MCF 10A (cell line): ENCODE data around the gene EXOSC5.

DNA sequence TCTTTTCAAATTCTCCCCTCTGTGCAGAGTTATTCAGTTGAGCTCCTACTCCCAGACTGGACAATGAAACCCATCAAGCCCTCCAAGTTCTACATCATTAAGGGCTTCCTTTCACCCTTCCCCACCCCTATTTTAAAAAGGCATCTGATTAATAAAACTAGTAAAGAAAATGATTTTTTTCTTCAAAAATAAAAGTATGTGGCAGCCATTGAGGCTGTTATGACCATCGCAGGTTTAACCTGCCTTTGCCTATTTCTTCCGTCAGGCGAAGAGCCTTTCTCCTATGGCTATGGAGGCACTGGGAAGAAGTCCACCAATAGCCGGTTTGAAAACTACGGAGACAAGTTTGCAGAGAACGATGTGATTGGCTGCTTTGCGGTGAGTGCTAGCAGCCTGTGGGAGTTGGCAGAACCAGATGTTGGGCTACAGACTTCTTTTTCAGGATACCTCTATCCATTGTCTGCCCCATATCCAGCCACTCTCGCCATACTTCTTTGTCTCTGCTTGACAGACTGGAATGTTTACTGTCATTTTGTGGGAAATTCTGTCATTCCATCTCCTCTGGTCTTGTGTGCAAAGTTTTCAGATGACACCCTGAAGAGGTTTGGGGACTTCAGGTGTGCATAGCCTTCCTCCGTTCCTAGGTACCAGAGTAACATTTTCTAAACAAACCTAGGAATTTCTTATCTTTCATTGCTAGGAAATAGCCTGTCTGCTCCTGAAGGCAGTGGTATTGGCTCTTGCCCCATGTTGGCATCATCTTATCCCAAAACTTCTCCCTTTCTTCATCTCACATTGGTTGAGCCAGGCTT is 16.9 kb downstream of the HNRNPUL1 start:
- PRO-cap, result no peak
- RRBS, result no CpG with 5 or more reads among the region's 9 CpGs

DNA sequence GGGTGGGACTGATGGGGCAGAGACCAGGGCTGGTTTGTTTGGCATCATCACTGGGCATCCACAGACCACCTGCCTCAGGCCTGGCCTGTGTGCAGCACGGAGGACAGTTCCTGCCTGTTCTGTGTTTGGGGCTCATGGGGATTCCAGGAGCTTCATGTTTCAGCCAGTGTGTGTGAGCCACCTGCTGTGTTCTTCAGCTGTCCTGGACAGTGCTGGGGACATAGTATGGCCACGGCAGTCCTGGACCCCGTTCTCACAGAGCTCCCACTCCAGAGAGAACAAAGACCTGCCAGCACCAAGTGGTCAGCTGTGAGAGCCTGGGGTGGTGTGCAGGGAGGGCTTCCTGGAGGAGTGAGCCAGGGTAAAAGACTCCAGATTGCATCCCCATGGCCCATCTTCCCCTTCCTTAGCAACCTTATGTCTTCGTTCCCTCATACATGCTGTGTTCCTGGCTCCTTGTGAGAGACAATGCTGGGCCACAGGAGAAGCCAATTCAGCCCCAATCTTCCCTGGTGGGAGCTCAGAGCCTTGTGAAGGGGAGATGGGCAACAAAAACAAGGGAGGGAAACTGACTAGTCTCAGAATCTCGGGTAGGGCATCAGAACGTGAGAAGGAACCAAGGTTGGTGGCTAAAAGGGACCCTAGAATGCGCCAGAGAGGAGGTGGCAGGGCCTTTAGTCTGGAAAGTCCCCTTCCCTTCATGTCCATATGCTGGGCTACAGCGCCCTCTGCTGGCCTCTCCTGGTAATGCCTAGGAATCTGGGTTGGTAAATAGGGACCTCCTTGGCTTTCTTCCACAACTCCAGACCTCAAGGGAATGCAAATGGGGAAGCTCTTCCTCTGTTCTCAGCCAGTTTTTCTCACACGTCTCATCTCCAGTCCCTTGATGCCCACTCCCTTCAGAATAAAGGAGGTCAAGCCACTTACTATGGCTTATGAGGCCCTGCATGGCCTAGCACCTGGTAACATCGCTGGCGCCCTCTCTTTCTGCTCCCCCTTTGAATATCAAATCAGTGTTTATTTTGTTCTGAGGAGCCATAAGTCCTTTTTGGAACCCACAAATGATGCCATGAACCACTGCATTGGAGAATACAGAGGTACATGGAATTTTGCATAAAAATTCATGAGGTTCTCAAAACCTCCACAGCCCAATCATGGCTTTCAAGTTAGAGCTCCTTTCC is 1.6 kb upstream of the CCDC97 start:
- PRO-cap, result bidirectional peak, plus-strand start at position 505 of the sequence, minus-strand start at position 261 of the sequence
- RRBS, result no CpG with 5 or more reads among the region's 11 CpGs

DNA sequence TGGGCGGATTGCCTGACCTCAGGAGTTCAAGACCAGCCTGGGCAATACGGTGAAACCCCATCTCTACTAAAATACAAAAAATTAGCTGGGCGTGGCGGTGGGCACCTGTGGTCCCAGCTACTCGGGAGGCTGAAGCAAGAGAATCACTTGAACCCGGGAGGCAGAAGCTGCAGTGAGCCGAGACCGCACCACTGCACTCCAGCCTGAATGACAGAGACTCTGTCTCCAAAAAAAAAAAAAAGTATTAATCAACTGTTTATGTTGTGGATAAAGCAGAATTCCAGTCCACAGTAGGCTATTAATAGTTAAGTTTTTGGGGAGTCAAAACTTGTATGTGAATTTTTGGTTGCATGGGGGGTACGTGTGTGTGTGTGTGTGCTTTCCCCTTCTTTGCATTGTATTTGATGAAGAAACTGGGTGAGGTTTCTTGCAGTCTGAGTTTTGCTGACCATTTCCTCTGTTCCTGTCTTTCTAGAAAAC is 15.1 kb downstream of the TGFB1 start:
- PRO-cap, result no peak
- RRBS, result no CpG with 5 or more reads among the region's 9 CpGs

DNA sequence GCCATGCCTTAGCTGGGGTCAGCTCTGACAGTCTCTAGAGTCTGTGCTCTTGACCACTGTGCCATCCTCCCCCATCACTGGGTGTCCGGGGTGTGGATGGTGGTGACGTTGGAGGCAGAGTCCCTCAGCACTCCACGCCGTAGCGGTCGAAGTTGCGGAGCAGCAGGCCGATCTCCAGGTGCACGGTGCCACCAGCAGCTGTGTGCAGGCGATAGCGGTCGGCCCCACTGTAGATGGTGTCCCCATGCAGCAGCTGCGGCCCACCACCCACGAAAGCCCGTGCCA is 796 bp upstream of the TGFB1 start:
- PRO-cap, result no peak
- RRBS, result no CpG with 5 or more reads among the region's 15 CpGs

GRCh38 chr19:41374045-41374572 is 2.2 kb upstream of the TMEM91 start:
- PRO-cap, result no peak
- RRBS, result 2% methylated on average over 4 of the region's 12 CpGs

GRCh38 chr19:41397022-41398068 is at the start of gene EXOSC5:
Gene EXOSC5, minus strand, starts transcription at chr19:41397359.
- PRO-cap, result bidirectional peak, plus-strand start at chr19:41397818, minus-strand start at chr19:41397356
- RRBS, result no CpG with 5 or more reads among the region's 53 CpGs

- PRO-cap, result no peak
- RRBS, result no CpG with 5 or more reads among the region's 6 CpGs
Observed at GRCh38 chr19:41432453-41432721, 5.2 kb upstream of the B3GNT8 start.

GRCh38 chr19:41449394-41449940 is 6.5 kb downstream of the ERICH4 start:
- PRO-cap, result no peak
- RRBS, result no CpG with 5 or more reads among the region's 9 CpGs

DNA sequence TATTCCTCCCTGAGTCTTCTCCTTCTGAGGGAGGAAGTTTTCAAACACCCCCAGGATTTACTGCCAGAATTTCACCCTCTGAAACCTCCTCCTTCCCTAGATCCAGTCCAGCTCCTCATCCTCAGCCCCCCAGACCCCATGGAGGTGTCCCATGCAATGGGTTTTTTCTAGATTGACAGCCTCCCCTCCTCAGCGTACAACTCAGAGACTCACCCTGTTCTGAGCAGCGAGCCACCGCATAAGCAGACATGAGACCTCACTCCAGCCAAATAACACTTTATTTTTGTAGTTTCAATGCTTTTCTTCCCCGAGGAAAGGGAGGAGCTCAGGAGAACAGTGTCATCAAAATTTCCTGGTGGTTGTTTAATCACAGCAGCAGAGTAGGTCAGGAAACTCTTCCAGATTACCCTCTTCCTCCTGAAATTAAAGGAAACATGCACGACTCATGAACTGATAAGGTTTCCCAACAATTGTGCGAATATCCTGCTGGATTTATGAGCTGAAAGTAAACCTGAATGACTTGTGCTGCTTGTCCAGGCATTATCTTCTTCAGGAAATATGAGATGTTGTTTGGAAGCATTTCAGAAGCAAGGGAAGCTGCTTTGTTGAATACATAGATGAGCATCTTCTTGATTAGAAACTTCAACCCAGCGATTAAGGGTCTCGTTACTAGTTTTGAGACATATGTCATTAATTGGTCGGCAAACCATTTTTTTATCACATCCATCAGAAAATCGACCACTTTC is 36.1 kb downstream of the ERICH4 start:
- PRO-cap, result no peak
- RRBS, result no CpG with 5 or more reads among the region's 10 CpGs

GRCh38 chr19:41638497-41639212 is 11.8 kb upstream of the CEACAM4 start:
- PRO-cap, result no peak
- RRBS, result no CpG with 5 or more reads among the region's 8 CpGs

GRCh38 chr19:41671433-41672072 is 16.5 kb downstream of the CEACAM7 start:
- PRO-cap, result no peak
- RRBS, result no CpG with 5 or more reads among the region's 6 CpGs

DNA sequence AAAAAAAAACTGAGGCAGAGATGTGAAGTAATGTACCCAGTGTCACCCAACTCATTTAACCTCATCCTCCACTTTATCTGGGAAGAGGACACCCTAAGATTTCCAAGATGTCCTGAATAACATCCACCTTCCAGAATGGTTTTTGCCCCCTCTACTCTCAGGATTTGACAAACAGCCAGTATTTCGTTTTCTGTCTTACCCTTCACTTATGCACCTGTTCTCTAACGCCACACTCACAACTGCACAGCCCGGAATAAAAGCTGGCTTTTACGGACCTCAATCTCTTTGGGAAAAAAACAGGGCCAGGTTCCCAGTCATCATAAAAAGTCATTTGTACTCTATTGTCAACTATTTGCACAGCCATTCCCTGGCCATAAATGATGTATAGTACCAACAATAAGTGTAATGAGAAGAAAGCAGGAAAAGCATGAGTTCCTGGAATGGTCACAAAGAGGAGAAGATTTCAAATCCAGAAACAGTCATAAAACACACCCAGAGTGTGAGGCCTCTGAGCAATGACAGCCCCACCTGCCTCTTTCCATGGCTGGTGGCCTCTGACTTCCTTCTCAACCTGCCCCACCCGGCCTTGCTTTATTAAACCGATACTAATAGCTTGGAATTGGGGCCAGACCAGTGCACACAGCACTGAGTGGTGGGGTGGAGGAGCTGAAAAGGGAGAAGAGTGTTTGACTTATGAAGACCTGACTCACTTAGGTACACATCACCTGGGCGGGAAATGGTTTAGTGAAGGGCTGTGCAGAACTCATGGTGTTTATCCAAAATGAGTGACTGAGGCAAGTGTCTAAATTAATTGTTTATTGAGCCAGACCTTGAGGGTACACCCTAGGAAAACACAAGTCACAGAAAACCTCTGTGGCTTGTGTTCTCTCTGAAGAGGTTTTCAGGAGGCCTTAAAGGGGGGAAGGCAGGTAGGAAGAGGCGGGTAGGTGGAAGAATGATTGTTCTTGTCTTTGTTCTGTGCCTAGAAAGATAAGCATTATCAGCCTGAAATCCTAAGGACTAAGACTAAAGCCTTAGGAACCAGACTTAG is 20.8 kb upstream of the CEACAM6 start:
- PRO-cap, result no peak
- RRBS, result no CpG with 5 or more reads among the region's 8 CpGs

DNA sequence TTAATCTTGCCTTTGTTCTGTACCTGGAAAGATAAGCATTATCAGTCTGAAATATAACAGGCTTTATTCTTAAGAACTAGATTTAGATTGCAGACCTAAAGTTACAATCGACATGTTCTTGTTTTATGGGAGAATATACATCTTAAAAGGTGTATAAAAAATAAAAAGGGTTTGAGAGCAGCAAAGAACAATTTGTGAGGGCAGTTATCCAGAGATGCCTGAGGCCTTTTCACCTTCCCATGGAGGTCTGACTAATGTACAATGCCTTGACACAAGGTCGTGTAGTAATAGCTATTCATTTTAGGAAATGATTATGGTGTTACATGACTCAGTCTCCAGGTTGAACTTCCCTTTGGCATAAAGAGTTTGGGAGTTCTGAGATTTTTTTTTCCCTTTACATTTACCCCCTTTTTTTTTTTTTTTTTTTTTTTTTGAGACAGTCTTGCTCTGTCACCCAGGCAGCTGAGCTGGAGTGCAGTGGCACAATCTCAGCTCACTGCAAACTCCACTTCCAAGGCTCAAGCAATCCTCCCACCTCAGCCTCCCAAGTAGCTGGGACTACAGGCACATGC is 20.1 kb downstream of the CEACAM6 start:
- PRO-cap, result no peak
- RRBS, result no CpG with 5 or more reads among the region's 2 CpGs

- PRO-cap, result no peak
- RRBS, result 0% methylated on average over 1 of the region's 12 CpGs
Observed at GRCh38 chr19:41799158-41799940, 3.0 kb downstream of the CEACAM3 start.

GRCh38 chr19:41801745-41802504 is 5.5 kb downstream of the CEACAM3 start:
- PRO-cap, result no peak
- RRBS, result no CpG with 5 or more reads among the region's 7 CpGs

DNA sequence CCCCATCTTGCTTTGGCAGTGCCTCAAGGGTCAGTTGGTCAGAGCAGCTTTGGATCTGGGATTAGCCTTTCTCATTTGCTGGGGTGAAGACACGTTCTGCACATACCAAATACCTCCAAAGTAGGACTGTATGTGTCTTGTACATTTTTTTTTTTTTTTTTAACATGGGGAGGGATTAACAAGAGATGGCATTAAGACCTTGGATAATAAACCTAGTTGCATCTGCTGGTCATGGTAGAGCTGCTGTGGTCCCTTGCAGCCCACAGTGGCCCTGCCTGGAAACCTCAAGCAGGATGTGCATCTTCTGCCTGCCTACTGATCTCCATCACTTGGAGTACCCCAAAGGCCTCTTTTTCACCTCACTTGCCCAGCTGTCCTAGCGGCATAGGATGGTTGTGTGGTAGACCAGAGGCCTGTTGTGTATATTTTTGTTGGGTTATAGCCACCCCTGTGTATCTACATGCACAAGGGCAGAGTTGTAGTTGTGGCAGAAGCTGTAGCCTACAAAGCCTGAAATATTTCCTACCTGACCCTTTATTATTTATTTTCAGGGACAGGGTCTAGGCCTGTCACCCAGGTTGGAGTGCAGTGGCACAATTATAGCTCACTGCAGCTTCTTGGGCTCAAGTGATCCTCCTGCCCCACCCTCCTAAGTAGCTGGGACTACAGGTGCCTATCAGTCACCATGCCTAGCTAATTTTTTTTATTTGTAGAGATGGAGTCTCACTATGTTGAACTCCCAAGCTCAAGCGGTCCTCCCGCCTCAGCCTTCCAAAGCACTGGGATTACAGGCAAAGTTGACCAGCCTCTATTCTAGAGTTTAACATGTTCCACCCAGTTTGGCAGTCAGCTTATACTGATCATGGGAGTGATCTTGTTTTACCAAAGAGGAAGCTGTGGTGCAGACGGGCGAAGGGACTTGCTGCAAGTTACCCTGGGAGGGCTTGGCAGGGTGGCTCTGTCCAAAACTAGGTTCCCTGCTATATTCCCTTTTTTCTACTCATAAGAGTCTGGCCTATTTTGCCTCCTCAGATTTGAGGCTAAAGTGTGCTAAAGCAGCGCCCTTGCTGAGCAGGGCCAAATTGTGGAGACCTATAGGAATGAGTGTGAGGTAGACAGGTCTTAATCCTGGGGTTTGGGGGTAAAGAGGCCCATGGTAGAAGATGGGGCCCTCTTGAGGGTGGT is 2.8 kb downstream of the RPS19 start:
- PRO-cap, result no peak
- RRBS, result no CpG with 5 or more reads among the region's 7 CpGs

DNA sequence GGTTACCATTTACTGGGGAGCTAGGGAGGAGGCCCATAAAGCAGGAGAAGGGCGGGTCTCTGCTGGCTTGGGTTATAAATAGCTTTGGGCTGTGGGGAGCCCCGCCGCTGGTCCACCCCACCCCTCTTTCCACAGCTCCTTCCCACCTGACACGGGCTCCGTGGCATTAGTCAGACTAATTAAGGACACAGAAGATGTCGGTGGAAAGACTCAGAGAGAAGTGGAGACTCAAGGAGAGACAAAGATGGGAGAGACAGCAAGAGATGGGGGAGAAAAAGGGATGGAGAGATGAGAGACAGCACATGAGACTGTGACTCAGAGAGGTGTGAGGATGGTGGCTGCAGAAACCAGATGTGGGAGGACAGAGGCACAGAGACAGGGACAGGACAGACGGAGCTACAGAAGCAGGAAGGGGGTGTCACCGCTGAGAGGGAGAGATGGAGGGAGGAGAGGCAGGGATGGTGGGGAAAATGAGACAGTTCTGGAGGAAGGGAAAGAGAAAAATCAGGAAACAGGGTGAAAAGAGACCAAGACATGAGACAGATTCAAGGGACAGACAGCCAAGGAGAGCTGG is 3.9 kb downstream of the ARHGEF1 start:
- PRO-cap, result no peak
- RRBS, result no CpG with 5 or more reads among the region's 8 CpGs

- PRO-cap, result no peak
- RRBS, result no CpG with 5 or more reads among the region's 5 CpGs
Observed at GRCh38 chr19:41936476-41936694, 8.1 kb upstream of the ERFL start.

- PRO-cap, result no peak
- RRBS, result no CpG with 5 or more reads among the region's 6 CpGs
Observed at GRCh38 chr19:42083415-42083948, 7.5 kb downstream of the ZNF574 start.

DNA sequence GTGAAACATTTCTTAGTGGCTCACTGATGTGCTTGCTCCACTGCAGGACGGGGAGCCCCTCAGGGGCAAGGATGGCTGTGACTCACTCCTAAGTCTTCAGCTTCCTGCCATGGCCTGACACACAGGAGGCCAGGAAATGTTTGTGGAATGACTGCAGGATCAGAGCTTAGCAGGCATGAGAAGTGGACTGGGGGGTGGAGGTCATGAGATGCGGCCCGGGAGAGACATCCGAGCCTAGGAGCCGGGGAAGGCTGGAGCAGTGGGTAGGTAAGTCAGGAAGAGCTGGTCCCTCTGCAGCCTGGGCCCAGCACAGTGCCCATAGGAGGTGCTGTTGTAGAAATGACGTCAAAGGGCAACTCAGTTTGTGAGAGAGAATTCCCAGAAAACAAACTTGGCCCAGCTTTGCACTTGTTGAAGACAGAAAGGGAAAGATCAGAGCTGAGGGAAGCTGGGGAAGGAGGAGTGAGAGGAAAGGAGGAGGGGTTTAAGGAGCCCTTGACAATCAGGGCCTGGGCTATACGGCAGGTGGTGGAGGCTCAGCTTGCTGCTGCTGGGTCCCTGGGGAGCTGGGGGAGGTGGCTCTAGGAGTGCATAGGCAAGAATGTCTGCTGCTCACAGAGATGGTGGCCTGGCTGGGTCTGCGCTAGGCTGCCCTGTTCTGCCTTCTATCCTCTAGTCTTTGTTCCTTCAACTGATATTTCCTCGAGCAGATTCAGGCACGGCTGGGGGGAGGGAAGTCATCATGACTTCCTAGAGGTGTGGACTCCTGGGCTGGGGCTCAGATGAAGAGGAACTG is 18.4 kb downstream of the POU2F2 start:
- PRO-cap, result no peak
- RRBS, result no CpG with 5 or more reads among the region's 10 CpGs